Measurements from ENCODE around the genes NOTCH2NLB, PDE4DIP and PLEKHO1.

GRCh38 chr1:148459624-148460077 is 23.5 kb downstream of the PPIAL4G start:
- RRBS, result no CpG with 5 or more reads among the region's 29 CpGs

- RRBS, result no CpG with 5 or more reads among the region's 30 CpGs
Measured at GRCh38 chr1:148529096-148529783, 46.1 kb upstream of the PPIAL4G start.

- RRBS, result no CpG with 5 or more reads among the region's 74 CpGs
Measured at GRCh38 chr1:148679350-148680027, at the start of gene NOTCH2NLB. NOTCH2NLB (minus strand) TSS chr1:148679746.

- RRBS, result no CpG with 5 or more reads among the region's 42 CpGs
Measured at GRCh38 chr1:148844203-148844679, at the start of gene PDE4DIP. PDE4DIP (plus strand) TSS chr1:148844428.

DNA sequence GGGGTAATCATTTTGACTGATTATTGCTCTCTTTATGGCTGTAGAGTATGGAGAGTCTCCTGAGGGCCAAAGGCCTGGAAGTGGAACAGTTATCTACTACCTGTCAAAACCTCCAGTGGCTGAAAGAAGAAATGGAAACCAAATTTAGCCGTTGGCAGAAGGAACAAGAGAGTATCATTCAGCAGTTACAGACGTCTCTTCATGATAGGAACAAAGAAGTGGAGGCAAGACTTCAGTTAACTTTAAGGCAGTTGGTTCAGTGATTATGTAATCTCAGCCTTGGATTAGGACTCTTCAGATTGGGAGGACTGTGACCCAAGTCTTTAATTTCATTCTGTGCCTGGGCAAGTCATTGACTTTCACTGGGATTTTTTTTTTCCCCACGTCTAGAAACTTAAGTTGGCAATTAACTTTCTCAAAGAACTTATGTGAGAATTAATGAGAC is 123.5 kb downstream of the PDE4DIP start:
- RRBS, result no CpG with 5 or more reads among the region's 3 CpGs

DNA sequence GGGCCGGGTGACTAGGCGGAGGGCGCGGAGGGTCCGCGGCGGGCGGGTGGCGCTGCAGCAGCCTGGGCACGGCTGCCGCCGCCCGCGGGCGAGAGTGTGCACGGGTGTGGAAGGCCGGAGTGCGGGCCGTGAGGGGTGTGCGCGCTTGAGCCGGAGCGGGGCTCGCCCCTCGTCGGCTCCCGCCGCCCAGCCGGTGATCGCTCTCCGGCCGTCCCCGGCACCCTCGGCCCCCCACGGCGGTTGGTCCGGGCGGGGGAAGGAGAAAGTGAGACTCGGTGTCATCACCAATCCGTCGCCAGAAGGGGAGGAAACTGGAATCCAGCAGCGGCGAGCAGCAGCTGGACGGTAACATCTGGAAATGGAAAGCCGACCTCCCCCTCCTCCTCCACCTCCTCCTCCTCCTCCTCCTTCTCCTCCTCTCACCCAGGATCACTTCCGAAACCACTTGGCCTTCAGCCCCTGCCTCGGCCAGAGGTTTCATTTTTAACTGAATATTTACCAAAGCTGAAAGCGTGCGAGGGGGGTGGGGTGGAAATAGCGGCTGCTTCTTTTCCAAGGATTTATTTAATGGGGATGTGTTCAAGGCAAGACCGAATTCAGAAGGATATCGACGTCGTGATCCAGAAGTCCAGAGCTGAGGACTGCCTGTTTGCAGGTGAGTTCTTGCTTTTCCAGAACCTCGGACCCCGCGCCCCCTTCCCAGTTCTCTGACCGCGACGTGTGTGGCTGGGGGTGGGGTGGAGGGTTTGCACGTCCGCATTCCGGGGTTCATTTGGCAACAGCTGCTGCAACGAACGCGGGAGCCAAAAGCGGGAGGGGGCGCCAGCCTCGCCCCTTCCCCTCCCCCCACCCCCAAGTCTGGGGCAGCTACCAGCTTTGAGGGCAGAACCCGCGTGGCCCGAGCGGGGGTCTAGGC is 72.5 kb upstream of the NBPF9 start:
- RRBS, result 5% methylated on average over 6 of the region's 73 CpGs

- RRBS, result no CpG with 5 or more reads among the region's 75 CpGs
Measured at GRCh38 chr1:149606816-149607697, 23.4 kb downstream of the PPIAL4C start.

DNA sequence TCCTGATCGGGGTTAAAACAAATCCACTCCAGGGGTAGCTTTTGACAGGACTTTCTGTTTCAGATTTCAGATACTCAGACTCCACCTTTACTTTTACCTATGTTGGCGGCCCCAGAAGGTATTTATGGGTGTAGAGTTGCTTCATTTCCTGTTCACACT is 24.6 kb downstream of the PPIAL4C start:
- RRBS, result no CpG with 5 or more reads among the region's 2 CpGs

DNA sequence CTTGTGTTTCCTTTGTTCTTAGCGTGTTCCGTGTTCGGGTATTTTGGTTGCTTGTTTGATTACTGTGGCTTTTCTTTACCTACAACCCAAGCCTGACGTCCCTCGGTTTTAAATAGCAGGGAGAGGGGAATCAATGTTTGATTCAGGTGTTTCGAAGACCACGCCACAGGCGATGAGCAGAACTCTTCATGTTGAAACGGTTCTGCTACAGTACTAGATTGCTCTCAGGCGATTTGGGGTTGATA is 24.8 kb downstream of the PPIAL4C start:
- RRBS, result no CpG with 5 or more reads among the region's 10 CpGs

GRCh38 chr1:149692742-149692963 is 89.8 kb upstream of the FCGR1A start:
- RRBS, result no CpG with 5 or more reads among the region's 10 CpGs

DNA sequence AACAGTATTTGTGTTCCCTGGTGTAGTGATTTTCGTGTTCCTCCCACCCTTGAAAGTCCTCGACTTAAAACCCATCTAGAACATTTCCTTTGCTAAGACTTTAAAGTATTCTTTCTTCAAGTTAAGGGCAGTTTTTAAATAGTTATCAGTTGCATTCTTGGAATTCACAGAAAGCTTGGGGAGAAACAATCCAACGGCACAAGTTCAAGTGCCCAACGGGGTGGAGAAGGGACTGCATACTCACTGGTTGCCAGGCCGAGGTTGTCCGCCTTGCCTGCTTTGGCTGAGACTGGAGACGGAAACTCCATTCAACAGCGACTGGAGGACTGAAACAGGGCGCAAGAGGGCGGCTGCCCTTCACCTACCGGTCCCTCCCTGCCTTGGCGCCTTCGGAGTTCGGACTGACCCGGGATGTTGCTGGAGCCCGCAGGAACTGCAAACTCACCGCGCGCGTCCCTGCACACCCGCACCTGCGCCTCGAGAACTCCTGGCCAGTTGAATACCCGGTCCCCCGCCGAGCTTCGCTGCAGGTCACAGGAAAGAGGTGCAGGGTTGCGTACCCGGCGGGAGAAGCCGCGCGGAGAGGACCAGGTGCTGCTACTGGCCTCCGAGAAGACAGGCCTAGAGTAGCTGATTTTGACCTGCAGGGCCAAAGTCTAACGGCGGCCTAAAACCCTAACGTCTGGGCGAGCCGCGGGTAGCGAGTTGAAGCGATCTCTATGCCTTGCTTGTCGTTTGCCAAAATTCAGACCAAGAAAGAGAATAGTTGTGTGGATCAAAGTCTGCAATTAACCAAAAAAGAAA is 35.6 kb upstream of the FCGR1A start:
- RRBS, result 87% methylated on average over 6 of the region's 43 CpGs

GRCh38 chr1:149879556-149880077 is 6.9 kb downstream of the H2BC21 start:
- RRBS, result no CpG with 5 or more reads among the region's 3 CpGs

DNA sequence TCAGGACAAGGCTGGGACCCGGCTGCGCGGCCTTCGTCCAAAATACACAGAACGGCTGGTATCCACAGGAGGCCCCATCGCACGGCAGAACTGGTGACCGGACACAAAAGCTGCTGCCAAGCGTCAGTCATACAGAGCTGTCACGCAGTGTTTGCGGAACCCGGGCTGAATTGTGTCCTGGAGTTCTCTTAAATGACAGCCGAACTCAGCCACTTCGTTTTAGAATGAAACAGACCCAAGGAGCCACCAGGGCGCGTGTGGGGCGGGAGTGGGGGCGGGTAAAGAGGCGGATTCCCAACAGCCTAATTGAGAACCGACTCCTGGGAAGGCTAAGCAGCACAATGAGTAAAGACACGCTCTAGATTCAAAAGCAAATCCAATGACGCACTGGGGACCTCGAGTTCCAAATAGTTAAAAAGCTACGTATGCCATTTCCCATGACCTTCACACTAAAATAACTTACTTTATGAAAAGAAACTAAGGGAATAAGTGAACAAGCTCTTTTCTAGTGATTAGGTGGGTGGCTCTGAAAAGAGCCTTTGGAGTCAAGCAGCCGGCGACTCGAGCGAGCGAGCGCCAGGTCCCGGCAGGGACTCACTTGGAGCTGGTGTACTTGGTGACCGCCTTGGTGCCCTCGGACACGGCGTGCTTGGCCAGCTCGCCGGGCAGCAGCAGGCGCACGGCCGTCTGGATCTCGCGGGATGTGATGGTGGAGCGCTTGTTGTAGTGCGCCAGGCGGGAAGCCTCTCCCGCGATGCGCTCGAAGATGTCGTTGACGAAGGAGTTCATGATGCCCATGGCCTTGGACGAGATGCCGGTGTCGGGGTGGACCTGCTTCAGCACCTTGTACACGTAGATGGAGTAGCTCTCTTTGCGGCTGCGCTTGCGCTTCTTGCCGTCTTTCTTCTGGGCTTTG is 558 bp downstream of the H2BC21 start:
- RRBS, result 1% methylated on average over 12 of the region's 59 CpGs

GRCh38 chr1:149956050-149957207 is 19.8 kb upstream of the MTMR11 start:
- RRBS, result no CpG with 5 or more reads among the region's 23 CpGs

GRCh38 chr1:149986385-149986966 is 24.1 kb downstream of the OTUD7B start:
- RRBS, result no CpG with 5 or more reads among the region's 2 CpGs

- RRBS, result no CpG with 5 or more reads among the region's 1 CpG
Measured at GRCh38 chr1:150093837-150094239, 26.3 kb downstream of the VPS45 start.

DNA sequence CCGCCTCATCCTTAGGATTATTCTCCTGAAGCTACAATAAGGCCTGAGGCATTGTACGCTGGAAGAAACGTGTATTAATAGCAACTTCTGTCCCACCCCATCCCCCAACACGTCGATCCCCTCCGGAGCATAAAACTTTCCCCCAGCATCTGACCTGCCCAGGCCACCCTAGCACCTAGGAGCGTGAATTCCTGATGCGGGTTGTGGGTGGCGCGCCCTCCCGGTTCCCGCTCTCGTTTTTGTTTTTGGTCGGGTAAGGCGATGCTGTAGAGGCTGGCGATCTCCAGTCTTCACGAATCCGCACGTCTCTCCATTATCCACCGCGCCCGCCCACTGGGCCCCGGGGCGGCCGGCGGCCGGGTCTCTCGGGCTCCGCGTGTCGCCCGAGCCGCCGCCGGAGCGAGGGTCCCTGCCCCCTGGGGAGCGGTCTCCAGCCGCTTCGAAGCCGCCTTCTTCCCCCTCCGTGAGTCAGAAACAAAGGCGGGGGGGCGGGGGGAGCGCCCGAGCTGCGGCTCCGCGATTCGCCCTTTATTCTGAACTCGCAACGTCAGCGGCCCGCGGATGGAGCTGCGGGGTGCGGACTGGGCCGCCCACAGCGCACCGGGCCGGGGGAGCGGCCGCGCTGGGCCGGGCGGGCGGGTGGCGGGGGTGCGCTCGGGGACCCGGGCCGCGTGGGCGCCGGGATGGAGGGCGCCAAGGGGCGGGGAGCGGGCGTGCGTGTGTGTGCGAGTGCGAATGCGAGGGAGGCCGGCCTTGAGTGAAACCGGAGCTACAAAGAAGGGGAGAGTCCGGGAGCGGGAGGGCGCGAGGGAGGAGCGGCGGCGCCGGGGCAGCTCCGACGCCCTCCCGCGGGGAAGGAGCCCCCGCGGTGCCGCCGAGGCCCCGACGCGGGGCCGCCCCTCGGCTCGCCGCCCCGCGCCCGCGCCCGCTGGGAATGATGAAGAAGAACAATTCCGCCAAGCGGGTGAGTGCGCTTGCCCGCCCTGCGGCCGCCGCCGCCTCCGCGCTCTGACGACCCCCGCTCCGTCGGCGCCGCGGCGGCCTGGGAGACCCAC is at the start of gene PLEKHO1:
Gene PLEKHO1, plus strand, starts transcription at position 593 of the 1,055 bp plus-strand sequence.
- RRBS, result 2% methylated on average over 46 of the region's 130 CpGs

- RRBS, result no CpG with 5 or more reads among the region's 9 CpGs
Measured at GRCh38 chr1:150160511-150161547, 11.1 kb downstream of the PLEKHO1 start.

GRCh38 chr1:150213526-150214671 is 22.0 kb downstream of the ANP32E start:
- RRBS, result no CpG with 5 or more reads among the region's 40 CpGs